ENCODE measurements around a stretch of chr16.

GRCh38 chr16:47499690-47500101 lies 38.6 kb downstream of the PHKB start:
- PRO-cap = no peak

DNA sequence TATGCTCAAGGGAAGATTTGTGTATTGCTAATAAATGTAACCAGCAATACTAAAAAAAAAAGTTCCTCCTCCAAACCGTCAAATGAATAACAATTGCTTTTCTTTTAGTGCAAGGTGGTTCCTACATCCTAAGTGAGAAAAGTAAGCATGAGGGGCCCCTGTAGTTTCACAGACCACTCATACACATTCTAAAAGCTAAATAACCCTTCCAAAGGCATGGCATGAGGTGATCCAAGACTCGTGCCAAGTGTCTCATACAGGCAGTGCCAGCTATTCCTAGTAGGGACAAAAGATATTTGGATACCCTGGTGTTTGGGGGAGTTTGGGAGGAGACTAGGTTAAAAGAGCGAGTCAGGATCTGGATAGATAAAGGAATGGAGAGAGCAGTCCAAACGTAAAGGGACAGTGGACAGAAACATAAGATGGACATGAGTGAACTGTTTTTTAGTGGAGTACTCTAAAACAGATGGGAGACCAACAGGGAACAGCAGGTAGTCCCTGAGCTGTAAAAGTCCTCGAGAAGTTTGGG lies 172.2 kb downstream of the PHKB start:
- PRO-cap = no peak

DNA sequence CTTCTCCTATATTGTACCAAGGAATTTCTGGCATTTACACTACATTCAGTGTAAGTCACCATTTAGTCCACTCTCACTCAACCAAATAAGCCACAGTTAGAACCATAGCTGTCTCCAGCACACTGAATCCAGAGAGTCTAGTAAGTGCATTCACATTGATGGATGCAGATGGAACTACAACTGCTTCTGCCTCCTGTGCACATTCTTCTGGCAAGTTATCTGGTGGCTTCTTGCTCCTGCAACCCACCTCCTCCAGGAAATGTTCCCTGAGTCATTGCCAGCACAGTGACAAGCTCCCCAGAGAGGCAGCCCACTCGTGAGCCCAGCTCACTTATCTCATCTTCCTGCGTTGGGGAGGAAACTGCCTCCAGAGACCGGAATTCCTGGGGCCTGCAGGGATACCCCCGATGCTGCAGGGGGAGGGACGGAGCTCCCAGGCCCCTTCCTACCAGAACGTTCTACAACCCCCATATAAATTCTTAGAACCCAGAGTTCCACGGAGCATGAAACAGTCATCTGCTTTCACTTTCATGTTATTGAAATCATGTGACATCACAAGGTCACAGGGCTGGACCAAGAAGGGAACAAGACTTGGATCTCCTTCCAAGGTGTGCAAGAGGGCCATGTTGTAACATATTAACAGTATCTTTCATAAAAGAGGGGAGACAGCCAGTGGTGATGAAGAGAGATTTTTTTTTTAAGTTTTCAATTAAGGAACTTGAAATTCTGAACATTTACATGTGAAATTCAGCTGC lies 318.5 kb downstream of the PHKB start:
- PRO-cap = no peak

DNA sequence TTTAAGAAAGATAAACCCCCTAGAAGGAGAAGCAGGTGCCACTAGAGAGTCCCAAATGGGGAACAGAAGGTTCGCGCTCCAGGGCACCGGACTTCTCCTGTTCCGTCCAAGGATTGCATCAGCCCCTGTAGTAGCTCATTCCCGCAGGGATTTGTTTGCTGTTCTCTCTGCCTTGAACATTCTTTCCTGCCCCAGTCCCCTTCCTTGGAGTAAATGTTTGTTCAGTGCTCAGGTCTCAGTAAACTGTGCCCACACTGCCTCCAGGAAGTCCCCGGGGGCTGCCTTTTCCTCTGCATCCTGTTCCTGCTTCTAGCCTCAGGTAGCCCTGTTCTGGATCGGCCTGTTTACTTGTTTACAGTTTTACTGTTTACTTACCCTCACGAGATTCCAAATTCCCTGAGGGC lies 9.5 kb upstream of the ABCC12 start:
- PRO-cap = no peak

DNA sequence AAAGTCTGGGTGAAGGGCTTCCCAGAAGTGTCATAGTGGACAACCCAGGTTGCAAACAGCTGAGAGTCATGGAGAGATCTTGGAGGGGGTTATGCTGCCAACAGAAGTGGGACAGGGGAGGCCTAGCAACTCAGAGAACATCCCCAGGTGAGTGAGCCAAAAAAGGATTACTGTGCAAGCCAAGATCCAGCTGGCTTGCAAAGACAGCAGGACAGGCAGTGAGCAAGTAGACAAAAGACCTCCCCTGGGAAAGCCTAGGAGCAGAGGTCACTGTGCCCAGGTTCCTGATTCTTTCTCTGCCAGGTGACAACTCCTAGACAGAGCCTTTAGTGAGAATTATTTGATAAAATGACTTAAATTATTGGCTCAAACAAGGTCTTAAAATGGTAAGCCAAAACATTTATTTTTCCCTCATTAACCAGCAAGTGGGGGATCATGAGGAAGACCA lies 9.4 kb upstream of the LONP2 start:
- PRO-cap = no peak

DNA sequence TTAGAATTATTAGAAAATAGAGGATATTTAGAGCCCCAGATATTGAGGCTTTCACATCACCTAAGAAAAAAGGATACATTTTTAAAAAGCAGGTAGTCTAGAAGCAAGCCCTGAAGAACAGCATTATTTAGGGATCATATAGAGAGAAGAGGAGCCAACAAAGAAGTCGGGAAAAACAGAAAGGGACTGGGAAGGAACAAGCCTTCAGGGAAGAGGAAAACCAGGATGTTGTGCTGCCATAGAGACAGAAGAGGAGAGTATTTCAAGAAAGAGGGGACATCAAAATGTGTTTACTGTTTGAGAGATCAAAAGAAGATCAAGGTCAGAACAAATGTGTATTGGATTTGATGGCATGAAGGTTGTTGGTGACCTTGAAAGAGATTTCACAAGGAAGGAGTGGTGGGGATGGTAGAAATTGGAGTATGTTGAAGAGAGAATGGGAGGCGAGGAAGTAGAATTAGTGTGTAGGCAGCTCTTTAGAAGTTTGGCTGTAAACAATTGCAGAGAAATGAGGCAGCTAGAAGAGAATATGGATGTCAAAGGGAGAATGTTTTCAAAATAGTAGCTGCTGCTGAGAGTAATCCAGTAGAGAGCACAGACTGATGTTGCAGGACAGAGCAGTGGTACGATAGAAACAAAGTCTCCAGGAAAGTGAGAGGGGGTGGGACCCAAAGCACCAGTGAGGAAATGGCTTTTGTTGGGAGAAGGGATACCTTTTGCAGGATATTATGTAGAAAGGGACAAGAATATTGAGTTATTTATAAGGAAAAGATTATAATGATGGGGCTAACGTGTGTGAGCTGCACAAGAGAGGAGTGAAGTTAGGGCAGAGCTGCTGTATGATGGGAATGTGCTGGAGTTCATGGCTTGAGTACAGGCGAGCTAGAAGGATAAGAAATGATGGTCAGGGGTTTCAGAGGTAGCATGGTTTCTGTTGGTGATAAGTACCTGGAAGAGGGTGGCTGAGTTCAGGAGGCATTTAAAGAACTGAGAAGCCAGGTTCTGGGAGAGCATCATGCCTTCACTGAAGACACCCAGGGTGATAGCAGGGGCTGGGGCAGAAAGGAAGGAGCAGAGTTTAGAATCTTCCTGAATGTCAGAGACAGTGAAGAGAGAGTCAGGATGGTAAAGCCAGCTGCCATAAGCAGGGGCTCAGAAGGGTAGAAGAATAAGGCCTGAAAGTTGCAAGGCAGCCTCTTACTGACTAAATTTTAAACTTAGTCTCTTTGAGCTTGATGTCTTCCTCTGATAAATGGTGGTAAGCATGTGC lies 45.8 kb downstream of the SIAH1 start:
- PRO-cap = no peak

DNA sequence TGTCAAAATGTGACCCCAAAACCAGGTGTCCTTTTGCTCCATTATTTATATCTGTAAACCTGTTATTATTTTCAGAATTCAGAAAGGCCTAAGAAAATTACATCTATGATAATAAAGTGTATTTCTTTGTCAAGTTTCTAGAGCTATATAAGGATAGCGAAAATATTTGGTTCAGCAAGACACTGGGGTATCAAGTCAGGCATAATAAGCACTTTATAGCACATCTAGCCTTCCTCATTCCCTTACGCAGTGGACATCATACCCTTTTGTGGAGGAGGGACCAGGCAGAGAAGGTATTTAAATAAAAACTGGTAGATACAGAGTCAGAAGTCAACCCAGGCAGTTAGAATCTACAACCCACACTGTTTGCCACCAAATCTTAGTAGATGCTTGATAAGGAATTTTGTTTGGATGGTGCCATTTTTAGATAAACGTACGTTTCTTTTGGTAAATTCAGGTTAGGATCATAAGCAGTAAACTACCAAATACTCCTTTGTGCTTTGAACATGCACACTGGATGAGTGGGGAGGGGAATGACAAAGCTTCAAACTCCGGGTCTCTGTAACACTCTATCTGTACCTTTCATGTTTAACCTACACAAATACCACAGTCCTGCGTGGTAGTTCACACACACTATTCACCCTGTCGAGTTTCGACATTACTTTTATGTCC lies 28.2 kb downstream of the SIAH1 start:
- PRO-cap = no peak

GRCh38 chr16:48561535-48562200 lies 48.3 kb downstream of the N4BP1 start:
- PRO-cap = no peak

GRCh38 chr16:48576706-48577295 lies 33.2 kb downstream of the N4BP1 start:
- PRO-cap = no peak

DNA sequence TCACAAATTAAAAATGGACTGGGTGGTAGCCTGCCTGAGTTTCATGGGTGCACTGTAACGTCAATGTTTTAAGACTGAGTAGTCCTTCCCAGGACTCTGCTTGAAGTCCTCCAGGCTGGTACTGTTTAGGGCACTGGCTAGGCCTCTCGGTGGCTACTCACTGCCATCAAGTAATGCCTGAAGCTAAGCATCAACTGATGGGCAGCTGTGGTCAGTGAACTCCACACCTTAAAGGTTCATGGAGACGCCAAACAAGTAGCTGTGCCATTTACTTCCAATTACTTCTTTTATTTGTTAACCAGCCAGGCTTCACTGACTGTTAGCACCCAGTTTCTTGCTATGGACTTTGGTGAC lies 6.8 kb downstream of the N4BP1 start:
- PRO-cap = no peak

DNA sequence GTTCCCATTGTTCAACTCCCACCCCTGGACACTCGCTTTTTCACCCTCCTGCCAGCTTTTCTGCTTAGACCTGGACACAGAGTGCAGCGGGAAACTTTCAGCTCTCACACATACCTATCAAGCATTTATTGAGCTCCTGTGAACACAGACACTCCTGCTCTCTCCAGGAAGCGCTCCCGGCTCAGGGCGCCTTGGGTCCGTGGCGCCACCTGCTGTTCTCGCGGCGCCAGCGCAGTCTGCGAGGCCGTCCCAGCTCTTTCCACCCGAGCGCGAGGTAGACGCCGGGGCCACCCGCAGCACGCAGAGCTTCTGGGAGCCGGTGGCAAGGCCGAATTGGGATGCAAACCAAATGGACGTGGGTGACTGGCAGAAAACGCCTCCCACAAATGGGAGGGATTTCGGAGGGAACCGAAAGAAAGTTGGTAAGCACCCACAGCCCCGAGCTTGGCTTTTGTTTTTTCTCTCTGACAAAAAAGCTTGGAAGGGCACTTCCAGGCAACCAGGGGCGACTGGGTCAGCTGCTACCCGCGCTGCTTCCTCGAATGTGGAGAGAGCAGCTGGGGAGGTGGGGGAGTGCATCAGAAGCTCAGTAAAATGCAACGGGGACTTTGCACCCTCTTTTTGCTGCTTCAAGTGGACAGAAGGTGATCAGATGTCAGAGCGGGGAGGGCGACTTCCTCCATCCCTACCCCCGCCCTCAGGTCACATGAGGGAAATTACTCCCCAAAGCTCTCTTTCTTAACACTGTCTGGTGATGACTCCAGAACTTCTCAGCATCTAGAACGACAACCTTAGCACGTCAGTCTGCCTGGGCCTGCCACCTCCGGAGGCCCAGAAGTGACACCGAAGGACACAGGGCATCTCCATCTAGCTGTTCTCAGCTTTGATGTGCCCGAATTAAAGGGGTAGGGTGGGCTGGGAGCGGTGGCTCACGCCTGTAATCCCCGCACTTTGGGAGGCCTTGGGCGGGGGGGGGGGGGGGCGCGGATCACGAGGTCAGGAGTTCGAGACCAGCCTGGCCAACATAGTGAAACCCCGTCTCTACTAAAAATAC lies 13.5 kb upstream of the N4BP1 start:
- PRO-cap = unidirectional peak, plus-strand start at position 277 of the sequence

- PRO-cap = no peak
Observed at GRCh38 chr16:49179860-49180126, 101.8 kb downstream of the CBLN1 start.

DNA sequence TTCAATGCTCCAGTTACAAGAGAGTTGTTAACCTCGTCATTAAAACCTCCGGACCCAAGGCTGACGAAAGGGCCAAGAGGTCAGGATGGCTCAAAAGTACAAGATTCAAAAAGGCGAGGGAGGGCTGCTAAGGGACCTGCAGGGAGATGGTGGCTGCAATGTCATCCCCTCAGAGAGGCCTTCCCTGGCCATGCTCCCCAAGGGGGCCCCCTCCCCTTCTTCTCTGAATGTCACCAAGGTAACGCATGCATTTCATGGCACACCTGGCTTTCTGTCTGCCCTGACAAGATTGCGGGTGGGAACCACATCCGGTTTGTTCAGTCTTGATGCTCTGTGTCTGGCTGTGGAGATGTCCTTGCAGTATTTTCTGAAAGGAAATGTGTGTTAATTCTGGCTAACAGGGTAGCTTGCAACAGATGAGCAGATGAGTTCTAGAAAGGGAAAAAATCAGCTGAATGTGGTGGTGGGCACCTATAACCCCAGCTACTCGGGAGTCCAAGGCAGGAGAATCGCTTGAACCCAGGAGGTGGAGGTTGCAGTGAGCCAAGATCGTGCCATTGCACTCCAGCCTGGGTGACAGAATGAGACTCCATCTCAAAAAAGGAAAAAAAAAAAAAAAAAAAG lies 90.0 kb downstream of the C16orf78 start:
- PRO-cap = no peak

DNA sequence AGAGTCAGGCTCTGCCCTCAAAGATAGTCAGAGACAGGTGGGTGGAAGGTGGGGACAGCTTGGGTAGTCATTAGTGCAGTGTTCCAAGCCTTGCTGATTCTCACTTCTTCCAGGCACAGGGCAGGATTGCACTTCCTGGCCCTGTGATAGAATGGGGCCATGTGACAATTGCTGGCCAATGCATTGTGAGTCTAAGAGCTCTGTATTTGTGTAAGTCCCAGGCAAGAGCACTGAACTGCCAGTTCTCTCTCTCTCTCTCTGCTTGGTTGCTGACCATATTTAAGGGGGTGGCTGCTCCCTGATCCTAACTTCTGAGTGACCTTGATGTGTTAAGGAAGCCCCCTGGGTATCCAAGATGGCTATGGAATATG lies 112.1 kb downstream of the C16orf78 start:
- PRO-cap = no peak

GRCh38 chr16:49492206-49492630 lies 118.6 kb downstream of the C16orf78 start:
- PRO-cap = bidirectional peak, plus-strand start at chr16:49492450, minus-strand start at chr16:49492371

GRCh38 chr16:49542206-49543011 lies 168.8 kb downstream of the C16orf78 start:
- PRO-cap = no peak

DNA sequence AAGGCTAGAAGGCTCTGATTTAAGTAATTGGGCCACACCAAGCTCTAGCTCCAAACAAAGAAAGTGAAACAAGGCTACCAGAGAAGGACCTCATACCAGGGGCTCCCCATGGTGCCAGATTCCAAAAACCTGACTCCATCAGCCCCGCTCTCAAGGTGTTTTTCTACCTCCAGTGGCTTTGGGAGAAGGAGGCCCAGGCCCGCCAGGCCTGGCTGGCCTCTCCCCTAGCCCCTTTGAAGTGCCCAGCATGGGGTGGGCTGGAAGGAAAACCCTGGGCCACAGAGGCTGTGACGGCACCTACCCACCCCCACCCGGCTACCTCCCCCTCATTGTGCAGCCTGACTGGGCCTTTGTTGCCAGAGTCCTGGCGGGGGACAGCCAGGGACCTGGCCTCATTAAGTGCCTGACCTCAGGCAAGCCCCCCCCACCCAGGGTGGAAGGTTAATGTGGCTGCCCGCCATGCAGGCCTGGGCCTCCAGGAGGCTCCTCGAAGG lies 159.5 kb downstream of the ZNF423 start:
- PRO-cap = no peak

DNA sequence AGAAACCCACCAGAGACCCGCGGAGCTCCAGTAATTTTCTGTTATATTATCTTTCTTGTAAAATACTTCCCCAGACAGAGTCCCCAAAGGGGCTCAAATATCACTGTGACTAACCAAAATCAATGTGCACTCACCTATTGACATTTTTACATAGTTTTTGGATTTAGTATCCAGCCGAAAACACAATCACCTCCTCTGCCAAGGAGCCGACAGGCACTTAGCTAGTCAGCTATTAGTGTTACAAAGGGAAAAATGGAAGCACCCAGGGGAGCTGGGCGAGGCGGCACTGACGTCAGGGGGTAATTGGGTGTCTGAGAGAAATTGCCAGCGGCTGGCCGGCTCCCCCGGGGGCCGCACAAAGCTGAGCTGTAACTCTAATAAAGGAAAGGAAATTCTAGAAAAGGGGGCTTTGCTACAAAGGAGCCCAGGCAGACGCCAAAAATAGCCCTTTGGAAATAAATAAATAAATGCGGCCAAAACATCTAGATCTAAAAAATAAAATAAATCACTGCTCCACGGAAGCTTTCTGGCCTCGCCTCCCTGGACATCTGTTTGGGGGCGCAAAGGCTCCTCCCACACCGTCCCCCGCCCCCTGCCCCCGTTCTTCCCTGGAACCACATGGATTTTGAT lies 156.9 kb downstream of the ZNF423 start:
- PRO-cap = no peak

DNA sequence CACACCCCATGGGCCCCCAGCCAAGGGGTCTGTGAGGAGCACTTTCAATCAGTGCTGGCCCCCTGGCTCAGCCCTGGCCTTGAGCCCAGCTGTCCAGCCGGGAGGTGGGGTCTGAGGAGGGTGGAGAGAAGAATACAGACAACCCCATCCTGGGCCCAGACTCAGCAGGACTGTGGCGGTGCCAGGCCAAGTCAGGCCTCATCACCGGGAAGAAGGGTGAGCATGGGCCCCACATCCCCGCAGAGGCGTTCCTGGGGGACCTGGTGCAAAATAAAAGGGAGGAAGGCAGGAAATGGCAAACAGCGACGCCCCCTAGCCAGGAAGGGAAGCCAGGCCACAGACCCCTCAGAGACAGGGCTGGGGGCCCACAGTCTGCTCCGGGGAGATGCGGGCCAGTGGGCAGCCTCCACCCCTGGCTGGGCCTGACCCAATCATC lies 20.7 kb downstream of the ZNF423 start:
- PRO-cap = unidirectional peak, plus-strand start at position 157 of the sequence

GRCh38 chr16:49837692-49838062 lies 18.2 kb downstream of the ZNF423 start:
- PRO-cap = no peak